Pulmonary artery (tissue), 1 donor: ENCODE data around the genes ARHGAP27 and KPNB1.

DNA sequence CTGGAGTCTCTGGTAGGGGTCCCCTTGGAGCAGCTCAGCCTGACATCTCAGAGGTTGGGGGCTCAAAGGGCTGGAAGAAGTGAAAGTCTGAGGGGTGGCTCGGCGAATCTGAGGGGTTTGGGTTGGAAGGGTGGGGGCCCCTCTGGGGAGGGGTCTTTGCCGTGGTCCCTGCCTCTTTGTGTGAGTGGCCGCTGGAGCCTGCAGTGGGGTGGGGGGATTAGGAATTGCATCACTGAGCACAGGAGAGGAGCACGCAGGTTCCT, 9.7 kb downstream of the FMNL1 start:
- PRO-cap: no peak

GRCh38 chr17:45262743-45264076, 1.3 kb upstream of the SPATA32 start:
- PRO-cap: no peak

GRCh38 chr17:45341529-45342123, 24.8 kb upstream of the MAP3K14 start:
- PRO-cap: no peak

GRCh38 chr17:45406197-45406668, 26.4 kb downstream of the ARHGAP27 start:
- PRO-cap: no peak

DNA sequence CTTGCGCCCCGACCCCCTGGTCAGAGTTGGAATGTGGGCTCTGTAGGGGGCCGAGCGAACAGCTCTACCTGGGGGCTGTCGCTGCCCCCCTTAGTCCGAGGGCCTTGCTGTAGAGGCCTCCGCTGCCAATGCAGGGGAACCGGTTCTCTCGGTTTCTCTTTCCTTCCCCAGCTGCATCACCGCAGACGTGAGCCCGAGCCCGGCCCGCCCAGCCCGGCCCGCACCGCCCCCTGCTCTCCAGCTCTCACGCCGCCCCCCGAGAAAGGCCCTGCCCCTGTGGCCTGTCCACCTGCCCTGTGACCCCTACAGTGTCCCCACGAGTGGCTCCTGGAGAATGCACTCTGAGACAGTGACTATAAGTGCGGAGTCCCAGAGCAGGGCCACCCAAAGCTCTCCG, 1.9 kb downstream of the ARHGAP27 start:
- PRO-cap: no peak

- PRO-cap: no peak
Measured at GRCh38 chr17:45432497-45433655, at the start of gene ARHGAP27. Gene ARHGAP27 (minus strand): TSS chr17:45432870.

DNA sequence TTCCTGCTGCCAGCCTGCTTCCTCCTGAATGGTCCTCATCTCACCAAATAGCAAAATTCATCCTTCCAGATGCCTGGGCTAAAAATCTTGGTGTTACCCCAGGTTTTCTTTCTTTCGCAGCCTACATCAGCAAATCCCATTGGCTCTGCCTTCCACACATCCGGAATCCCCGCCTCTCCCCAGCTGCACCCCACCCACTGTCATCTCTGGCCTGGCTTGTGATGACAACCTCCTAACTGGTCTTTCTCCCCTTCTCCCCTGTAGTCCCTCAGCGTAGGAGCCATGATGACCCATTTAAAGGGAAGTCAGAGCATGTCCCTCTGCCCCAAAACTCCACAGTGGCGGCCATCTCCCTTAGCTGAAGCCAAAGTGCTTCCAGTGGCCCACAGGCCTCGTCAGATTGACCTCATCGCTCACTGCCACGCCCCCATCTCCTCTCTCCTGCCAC, 22.9 kb upstream of the ARHGAP27 start:
- PRO-cap: no peak

DNA sequence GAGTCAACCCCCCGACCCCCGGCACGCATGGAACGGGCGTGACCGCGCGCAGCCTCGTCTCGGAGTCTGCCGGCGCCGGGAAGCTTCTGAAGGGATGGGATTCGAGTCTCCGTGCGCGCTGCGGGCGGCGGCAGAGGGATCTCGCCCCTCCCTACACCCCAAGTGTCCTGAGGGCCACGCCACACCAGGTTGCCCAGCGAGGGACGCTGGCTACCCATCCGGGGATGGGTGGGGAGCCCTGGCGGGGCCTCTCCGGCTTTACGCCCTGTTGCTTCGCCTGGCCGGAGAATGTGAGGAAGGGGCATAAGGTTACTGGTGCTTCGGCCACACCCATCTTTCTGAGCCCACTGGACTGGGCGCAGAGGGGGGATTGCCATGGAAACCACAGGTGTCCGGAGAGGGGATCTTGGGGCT, 1.8 kb downstream of the MAPT start:
- PRO-cap: no peak

DNA sequence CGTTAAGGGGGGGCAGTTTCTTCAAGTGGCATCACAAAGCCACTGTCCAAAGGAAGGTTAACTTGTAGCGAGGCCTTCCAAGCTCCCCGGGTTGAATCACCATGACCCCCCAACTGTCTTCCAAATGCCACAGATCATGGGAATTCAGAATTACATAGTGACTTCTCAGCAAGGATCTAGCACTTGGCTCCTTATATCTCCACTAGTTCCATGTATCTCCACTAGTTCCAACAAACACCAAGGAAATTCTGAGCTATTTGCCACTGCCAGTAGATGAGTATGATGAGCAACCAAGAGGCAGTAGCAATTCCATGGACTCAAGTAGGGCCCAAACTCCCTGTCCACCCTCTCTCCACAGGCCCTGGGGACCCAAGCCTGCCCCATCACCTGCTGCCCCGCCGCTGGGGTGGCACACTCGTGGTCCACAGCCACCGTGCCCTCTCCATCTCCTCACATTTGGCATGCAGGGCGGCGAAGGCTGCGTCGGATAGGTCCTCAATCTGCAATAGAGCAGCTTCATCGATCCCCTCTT, 33.7 kb downstream of the STH start:
- PRO-cap: no peak

- PRO-cap: no peak
Measured at GRCh38 chr17:46078354-46079278, 79.6 kb downstream of the STH start.

DNA sequence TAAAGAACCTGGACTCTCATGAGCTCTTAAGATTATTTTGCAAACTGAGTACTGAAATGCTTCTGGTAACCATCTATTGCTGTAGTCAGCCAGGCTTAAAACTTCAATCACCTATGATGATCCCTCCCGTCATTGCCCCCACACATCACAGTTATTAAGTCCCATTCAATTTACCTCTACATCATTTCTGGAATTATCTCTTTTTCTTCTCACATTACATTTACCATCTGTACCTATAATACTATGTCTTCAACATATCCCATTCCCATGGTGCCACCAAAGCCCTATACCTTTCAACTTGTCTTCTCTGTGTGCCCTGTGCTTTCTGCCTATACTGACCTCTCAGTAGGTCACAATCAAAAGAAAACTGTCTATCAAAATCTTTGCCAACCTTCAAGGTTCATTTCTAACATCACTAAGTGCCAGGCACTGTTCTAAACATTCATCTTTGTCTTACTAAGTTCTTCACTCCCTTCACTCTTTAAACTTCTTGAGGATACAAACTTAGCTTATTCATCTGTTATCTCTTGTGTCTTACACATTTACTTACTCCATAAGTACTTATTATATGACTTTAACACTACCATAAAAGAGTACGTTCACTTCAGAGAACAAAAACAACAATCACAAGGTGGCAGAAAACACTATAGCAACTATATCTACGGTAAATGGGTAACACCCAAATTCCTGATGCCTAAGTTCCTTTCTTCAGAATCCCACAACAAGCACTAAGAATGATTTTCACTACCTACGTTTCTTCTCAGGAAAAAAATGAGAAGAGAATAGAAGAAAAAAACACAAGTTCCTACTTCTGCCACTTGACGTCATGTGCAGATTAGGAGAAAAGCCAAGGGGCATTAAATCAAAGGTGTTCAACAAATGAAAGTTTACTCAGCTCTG, 29.4 kb downstream of the KANSL1 start:
- PRO-cap: no peak

- PRO-cap: bidirectional peak, plus-strand start at chr17:46267053, minus-strand start at chr17:46266883
Measured at GRCh38 chr17:46266657-46267713, 27.9 kb upstream of the LRRC37A start.

- PRO-cap: no peak
Measured at GRCh38 chr17:46291061-46291540, 3.8 kb upstream of the LRRC37A start.

GRCh38 chr17:46771688-46772641, 46.5 kb downstream of the WNT3 start:
- PRO-cap: no peak

DNA sequence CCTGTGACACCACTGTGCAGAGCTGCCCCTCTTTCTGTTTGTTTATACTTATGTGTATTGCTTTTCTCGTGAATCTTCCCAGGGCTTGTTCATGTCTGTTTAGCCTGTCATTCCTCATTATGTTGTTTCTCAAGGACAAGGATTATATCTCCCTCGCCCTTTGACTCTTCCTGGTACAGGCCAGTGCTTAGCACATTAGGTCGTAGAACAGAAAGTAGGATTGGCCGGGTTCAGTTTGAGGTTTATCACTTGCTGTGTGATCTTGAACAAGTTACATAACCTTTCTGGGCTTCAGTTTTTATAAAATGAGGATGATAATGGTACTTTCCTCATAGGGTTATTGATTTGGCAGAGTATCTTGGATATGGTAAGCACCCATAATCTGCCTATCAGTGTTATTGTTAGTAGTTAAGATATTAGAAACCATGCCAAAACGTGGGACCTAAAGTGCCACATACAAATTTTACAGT, 6.0 kb downstream of the GOSR2 start:
- PRO-cap: no peak

GRCh38 chr17:46945132-46945961, 22.4 kb downstream of the GOSR2 start:
- PRO-cap: no peak

DNA sequence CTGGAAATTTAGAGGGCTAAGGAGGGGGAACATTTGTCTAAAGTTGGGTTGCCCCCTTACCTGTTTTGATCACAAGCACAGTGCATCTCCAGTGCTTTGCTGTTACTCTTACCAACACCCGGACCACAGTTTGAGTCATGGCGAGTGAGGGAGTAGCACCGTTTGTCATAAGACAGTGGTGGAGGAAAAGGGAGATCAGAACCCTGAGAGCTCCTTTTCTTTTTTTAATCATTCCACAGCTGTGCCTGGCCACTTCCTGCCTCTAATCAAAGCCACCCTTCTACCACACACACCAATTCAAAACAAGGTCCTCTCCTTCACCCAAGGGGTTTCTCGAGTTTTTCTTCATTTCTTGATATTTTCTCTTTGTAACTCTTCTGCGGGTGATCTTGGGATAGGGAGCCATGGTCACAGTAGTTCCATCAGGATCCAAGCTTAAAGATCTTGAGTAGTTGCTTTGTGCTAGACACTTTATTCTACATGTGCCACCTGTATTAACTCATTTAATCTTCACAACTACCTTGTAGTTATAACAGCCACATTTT, 5.1 kb upstream of the MYL4 start:
- PRO-cap: no peak

GRCh38 chr17:47225070-47226063, 16.2 kb downstream of the MYL4 start:
- PRO-cap: unidirectional peak, minus-strand start at chr17:47225485

- PRO-cap: no peak
Measured at GRCh38 chr17:47618250-47618643, 31.5 kb upstream of the KPNB1 start.

DNA sequence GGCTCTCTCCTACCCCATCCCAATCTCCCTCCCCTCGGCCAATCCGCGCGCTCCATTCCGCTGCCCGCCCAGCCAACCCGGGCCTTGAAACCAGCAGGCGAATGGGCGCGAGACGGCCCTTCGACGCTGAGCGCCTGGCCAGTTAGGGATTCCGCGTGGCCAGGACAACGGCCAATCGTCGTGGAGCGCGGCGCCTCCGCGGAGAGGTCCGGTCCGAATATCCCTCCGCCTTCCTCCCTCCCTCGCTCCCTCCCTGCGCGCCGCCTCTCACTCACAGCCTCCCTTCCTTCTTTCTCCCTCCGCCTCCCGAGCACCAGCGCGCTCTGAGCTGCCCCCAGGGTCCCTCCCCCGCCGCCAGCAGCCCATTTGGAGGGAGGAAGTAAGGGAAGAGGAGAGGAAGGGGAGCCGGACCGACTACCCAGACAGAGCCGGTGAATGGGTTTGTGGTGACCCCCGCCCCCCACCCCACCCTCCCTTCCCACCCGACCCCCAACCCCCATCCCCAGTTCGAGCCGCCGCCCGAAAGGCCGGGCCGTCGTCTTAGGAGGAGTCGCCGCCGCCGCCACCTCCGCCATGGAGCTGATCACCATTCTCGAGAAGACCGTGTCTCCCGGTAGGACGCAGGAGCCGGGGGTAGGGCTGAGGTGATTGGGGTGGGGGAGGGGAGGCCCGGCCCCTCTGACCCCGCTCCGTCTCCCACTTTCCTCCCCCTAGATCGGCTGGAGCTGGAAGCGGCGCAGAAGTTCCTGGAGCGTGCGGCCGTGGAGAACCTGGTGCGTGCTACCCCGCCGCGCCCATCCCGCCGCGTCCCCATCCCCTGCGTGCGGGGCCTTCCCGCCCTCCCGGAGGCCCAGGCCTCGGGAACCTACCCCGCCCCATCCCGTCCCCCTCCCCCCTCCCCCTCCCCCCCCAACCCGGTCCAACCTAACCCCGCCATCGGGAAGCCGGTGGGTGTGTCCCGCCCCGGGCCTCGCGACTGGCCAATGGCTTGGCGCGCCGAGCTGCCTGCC, at the start of gene KPNB1:
TSS of gene KPNB1 (plus strand) at position 248 of the 1,010 bp plus-strand sequence.
- PRO-cap: bidirectional peak, plus-strand start at position 294 of the sequence, minus-strand start outside the sequence; bidirectional peak, plus-strand start outside the sequence, minus-strand start at position 842 of the sequence